Fibroblast of the aortic adventitia (primary cell): Measurements from ENCODE around the gene CDK19.

GRCh38 chr6:110541497-110542094 is 65.2 kb upstream of the SLC22A16 start:
- CAGE, long polyA plus RNA, result no peak

- CAGE, long polyA plus RNA, result no peak
Measured at GRCh38 chr6:110542755-110543183, 66.4 kb upstream of the SLC22A16 start.

DNA sequence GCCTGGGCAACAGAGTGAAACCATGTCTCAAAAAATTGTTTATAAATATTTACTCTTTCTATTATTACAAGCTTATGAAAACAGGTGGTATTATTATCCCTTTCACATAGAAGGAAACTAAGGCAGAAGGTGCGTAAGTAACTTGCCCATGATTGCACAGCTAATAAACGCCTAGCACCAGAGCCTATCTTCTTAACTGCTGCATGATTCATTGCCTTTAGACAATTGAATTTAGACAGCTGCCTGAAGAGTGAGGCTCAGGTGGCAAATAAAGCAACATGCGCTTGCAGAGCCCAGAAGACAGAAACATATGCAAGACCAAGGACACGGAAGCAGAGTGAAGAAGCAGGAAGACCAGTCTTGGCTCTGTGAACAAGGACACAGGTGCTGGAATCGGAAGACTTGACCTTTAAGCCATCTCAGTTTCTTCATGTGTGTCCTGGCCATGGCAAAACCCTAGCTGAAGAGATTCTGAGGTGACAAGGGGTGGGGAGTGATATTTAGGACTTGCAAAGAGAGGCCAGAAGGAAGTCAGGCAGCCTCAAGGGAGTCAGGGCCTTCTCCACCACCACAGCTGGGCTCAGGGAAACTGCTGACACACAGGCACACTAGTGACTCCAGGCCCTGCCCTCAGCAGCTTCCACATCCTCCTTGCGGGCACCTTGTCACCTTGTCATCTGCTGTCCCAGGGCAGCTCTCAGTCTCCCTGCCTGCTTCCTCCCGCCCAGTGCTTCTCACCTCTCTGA is 91.7 kb upstream of the SLC22A16 start:
- CAGE, long polyA plus RNA, result no peak

DNA sequence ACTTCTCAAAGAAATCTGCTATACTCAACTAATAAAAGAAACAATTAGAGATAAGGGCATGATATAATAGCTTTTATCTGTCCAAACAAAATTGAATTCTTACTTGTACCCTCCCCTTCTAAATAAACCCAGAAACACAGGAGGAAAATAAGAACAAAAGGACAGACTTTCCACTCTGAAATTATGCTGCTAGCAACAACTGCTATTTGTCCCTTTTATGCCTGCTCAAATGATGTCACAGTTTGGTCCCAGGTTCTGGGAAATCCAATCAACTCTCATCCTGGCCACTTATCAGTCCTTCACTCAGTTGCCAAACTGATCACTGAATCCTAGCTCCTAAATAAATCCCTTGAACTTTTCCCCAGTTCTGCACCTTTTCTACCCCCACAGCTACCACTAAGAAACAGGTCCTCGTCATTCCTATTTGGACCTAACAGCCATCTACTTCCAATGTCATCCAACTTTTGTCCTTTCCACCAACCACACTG is 33.2 kb downstream of the CDK19 start:
- CAGE, long polyA plus RNA, result no peak

DNA sequence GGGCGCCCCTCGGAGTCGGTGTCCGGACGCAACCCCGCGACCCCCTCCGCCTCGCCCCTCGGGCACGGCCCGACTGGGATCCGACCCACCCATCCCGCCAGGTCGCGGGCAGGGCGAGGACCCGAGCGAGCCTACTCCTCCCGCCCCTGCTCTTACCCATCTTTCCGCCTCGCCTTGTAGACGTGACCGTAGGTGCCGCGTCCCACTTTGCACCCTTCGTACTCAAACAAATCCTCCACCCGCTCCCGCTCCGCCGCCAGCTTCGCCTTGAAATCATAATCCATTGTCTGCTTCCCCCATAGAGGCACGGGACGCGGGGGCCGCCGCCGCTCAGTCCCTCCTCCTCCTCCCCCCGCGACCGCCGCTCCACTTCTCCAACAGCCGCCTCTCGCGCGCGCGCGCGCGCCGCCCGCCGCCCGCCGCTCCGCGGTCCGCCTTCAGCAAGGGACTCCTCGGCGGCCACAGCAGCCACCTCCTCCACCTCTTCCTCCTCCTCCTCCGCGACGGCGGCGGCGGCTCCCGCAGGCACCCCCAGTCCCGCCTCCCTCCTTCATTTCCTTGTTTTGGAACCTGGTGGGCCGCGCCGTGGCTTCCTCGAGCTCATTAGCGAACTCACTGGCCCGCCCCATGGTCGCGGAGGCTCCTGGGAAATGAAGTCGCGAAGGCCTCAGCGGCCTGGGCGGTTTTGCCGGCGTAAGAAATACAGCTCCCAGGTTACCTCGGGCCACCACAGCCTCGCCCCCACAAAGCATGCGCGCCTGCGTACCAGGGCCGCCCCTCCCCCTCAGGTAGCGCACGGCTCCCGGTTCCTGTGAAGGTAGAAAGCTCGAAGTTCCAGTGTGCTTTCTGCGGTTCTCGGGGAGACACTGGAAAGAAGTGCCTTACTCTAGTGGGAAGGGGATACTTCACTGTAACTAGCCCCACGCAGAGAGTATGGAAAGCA is at the start of gene CDK19:
CDK19 (minus strand) TSS at position 617 of the 943 bp plus-strand sequence.
- CAGE, long polyA plus RNA, result no peak

DNA sequence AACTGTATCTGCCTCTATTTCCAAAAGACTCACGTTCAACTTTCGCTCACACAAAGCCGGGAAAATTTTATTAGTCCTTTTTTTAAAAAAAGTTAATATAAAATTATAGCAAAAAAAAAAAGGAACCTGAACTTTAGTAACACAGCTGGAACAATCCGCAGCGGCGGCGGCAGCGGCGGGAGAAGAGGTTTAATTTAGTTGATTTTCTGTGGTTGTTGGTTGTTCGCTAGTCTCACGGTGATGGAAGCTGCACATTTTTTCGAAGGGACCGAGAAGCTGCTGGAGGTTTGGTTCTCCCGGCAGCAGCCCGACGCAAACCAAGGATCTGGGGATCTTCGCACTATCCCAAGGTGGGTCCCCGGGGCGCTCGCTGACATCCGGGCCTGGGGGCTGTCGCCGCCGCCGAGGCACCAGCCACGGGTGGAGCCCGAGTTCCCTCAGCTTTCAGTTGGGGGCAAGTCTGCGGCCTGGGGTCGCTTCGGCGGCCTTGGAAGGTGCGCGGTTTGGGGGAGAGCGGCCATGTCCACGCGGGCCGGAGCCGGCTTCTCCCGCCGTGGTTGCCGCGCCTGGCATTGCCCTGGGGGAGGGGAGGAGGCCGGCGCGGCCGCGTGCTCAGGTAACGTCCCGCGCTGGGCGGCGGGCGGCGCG is 405 bp downstream of the AMD1 start:
- CAGE, long polyA plus RNA, result no peak

GRCh38 chr6:110894013-110894869 is 19.7 kb downstream of the AMD1 start:
- CAGE, long polyA plus RNA, result no peak

DNA sequence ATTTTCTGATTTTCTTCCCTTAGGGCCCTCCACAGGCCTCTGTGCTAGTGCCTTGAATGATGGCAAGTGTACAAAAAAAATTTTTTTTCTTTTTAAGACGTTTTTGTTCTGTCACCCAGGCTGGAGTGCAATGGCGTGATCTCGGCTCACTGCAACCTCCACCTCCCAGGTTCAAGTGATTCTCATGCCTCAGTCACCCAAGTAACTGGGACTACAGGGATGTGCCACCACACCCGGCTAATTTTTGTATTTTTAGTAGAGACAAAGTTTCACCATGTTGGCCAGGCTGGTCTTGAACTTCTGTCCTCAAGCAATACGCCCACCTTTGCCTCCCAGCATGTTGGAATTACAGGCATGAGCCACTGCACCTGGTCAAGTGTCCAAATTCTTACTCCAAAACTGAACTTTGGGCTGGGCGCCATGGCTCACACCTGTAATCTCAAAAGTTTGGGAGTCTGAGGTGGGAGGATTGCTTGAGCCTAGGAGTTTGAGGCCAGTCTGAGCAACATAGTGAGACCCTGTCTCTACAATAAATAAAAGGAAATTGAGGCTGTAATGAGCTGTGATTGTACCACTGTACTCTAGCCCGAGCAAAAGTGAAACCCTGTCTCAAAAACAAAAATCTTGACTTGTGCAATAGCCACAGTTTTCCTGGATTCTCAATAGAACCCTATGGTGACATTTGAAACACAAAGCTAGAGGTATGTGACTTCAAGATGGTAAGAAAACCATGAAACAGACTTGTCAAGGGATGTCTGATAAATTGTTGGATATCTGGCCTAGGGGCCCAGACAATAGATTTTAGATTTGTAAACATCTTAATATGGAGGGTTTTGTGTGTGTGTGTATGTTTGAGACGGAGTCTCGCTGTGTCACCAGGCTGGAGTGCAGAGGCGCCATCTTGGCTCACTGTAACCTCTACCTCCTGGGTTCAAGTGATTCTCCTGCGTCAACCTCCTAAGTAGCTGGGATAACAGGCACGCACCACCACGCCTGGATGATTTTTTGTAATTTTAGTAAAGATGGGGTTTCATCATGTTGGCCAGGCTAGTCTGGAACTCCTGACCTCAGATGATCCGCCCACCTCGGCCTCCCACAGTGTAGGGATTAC is 22.4 kb downstream of the AMD1 start:
- CAGE, long polyA plus RNA, result no peak

DNA sequence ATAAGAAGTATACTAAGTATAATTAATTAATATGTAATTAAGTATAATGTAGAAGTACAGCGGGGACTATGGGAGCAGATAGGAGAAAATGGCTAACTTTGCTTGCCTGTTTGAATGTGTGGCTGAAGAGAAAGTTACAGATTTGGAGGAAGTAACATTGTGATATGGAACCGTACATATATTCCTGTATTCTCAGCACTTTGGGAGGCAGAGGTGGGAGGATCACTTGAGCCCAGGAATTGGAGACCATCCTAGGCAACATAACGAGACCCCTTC is 812 bp downstream of the GTF3C6 start:
- CAGE, long polyA plus RNA, result no peak

DNA sequence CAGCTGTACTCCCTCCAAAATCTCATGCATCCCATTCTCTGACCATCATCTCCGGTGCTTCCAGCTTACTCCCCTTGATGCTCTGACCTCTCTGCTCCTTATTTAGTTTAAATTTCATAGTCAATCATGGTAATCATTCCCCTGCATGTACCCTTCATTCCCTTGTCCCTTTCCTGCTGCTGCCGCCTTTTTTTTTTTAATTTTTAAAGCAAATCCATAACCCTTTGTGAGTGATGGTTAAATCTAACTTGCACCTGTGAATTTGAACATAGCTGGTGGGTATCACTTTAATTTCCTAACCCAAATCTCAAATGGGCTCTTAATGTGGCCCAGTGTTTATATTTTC is 86.4 kb downstream of the MFSD4B start:
- CAGE, long polyA plus RNA, result no peak

DNA sequence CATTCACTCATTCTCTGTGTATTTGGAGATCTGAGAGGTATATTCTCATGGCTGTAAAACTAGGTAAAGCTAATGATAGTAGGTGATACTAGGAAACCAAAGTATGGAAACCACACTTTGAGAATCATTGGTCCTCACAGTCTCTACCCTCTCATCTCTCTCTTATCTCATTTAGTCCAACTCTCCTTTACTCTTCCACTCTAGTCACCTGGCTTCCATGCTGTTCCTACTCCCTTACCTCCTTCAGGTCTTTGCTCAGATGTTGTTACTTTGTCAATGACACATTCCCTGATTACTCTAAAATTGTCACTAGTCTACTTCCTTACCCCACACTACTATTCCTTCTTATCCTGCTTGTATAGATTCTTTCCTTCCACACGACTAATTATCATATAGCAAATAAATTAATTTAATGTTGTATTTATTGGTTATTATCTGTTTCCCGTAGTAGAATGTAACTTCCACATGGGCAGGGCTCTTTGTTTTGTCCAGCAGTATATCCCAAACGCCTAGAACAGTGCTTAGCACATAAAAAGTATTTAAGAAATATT is 67.5 kb downstream of the REV3L start:
- CAGE, long polyA plus RNA, result no peak

GRCh38 chr6:111572946-111573963 is 32.4 kb downstream of the TRAF3IP2 start:
- CAGE, long polyA plus RNA, result no peak

GRCh38 chr6:111597540-111598058 is 8.1 kb downstream of the TRAF3IP2 start:
- CAGE, long polyA plus RNA, result no peak

DNA sequence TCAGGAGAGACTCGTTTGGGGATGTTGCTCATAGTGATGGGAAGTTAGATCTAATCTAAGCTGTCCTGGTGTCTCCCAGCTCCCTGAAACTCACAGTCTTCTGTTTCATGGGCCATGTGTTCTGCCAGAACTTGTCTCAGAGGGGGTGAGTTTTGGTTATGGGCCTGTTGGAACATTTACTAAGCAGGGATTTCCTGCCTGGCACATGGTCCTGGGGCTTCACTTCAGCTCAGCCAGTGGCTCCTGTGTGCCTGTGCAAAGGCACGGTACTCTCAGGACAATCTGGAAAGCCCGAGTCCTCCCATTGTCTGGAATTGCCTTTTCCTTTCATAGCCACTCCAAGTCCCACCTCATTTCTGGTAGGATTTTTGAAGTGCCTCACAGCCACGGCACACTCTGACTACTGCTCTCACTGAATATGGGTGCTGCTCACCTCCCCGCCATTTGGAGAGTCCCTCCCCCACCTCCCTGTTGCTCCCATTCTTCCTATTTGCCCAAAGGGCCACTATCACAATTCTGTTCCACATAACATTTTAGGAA is 17.7 kb upstream of the TRAF3IP2 start:
- CAGE, long polyA plus RNA, result no peak

GRCh38 chr6:111631865-111632627 is 26.4 kb upstream of the TRAF3IP2 start:
- CAGE, long polyA plus RNA, result no peak

GRCh38 chr6:111708308-111708649 is 102.6 kb upstream of the TRAF3IP2 start:
- CAGE, long polyA plus RNA, result no peak

- CAGE, long polyA plus RNA, result no peak
Measured at GRCh38 chr6:111713021-111713947, 107.6 kb upstream of the TRAF3IP2 start.

- CAGE, long polyA plus RNA, result no peak
Measured at GRCh38 chr6:111762298-111762744, 110.9 kb downstream of the FYN start.

DNA sequence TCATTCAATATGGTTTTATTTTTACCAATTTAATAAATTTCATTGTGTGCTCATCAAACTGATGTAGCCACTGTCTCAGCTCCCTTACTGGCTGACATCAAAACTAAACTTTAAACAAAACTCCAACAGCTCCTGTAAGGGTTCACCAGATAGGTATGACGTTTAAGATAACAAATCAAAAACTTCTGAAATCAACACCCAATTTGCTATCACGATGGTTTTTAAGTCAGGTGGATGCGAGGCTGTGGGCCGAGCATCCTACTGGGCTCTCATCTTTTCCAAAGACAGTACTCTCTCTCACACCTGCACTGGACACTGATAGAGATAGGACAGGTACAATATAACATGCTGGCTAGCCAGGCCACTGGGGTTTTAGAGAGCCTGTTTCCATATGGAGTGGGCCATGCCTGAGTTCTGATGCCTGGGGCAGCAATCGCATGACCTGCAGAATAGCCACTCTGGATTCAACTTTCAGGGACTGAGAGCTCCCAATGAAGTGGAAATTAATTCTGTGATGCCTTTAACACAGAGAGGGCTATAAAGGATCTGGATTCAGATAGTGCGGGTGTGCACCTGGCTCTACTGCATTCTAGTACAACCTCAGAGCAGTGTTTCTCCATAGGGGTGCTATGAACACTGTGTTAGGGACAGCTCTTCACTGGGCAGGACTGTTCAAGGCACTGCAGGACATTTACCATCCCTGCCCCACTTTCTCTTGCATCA is 99.3 kb downstream of the FYN start:
- CAGE, long polyA plus RNA, result no peak

GRCh38 chr6:111777093-111777622 is 96.1 kb downstream of the FYN start:
- CAGE, long polyA plus RNA, result no peak